ENCODE measurements around a stretch of chr1.

GRCh38 chr1:183029314-183030513 is 6.5 kb downstream of the LAMC1 start:
- PRO-cap, result no peak

DNA sequence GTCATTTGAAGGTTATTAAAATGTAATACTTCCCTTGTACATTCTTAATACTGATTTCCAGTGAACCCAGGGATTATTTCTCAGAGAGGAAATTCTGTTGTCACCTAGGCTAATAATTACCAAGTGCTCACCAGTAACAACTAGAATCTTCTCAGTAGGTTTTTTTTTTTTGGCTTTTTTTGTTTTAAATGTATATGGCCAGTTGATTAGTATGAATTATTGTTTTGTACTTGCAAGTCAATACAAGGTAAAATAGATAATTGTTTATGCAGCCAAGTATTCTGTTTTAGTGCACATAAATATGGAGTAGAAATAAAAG is 21.7 kb downstream of the LAMC1 start:
- PRO-cap, result no peak

DNA sequence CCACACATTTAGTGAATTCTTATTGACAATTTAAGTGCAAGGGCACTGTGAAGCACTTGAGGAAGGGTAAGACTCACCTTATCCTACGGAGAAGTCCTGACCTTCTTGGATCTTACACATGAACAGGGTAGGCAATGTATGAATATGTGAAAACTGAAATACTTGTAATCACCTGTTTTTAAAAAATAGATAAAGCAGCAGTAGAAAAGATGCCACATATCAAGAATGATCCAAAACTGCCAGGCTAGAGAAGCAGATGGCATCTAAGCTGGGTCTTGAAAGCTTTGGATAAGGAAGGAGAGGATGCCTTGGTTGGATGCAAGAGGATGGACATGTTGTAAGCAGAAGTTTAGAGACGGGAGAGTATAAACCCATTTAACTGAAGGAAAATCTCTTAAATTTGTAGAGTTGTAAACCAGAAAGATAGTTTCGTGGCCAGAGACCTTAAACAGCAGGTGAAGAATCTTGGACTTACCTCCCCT is 77.4 kb upstream of the LAMC2 start:
- PRO-cap, result no peak

DNA sequence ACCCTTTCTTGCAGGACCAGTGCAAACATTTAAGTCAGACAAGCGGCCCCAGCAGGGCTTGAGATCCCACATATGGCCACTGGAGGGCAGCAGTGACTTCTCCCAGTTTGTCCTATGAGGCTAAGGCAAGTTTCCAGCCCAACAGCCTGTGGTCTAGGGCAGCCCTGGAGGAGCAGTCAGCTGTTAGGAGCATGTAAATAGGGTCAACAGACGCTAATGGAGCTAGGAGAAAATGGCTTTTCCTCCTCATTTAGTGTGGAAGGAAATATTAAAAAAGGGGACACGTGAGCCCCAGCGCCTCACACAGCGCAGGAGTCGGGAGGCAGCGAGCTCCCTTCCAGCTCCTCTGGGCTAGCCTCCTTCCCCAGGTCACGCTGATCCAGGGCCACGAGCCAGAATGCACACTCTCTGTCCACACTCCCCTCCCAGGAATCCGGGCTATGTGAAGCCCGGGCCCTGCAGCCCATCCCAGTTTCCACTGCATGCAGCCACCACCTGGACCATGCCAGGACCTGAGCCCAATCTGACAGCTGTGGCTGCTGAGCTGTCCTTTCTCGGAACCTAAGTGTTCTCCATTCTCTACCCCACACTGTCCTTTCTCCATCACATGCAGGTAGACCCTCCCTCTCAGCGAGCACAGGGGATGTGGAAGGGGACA is 95.6 kb downstream of the LAMC2 start:
- PRO-cap, result unidirectional peak, minus-strand start at position 373 of the sequence

DNA sequence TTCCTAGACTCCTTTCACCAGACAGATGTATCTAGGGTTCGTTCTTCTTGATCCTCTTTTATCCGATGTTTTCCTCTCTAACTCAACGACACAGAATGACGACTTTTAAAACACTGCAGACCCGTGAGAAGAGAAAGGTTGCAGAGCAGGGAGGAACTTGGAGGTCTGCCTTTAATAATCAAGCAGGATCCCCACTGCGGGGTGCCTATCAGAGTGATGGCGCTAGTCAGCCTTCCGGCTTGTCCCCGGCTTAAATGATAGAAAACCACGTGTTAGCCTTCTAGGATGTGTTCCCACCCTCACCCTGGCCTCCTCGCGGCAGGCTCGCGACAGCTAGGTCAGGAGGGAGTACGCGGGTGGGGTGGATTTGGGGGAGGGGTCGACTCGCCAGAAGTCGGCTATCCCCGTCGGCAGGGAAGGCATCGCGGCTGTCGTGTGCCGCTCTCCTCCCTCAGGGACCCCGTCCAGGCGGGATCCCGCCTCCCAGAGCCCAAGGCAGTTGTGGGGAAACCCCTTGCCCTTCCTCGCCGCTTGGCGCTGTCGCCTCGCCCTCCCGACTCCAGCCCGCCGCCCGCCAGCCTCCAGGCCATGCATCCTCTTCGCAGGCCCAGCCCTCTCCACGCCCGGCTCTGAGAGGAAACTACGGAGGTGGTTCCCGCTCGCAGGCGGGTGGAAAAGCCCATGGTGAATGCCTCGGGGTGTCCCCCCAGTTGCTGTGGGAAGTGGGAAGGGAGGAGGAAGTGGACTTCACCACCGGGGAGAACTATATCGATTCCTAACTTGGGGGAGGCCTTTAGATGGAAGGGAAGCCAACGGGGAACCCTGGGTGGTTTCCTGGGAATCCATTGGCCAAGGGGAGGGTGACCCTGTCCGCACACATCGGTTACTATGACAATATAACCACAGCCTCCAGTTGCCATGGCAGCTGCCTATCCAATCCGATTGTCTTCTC is 1.1 kb upstream of the SMG7 start:
- PRO-cap, result bidirectional peak, plus-strand start at position 390 of the sequence, minus-strand start at position 256 of the sequence; bidirectional peak, plus-strand start at position 556 of the sequence, minus-strand start at position 437 of the sequence

GRCh38 chr1:183471855-183472169 is 487 bp upstream of the SMG7 start:
- PRO-cap, result bidirectional peak, plus-strand start at chr1:183472107, minus-strand start at chr1:183471997

- PRO-cap, result no peak
Measured at GRCh38 chr1:183511364-183511987, 39.2 kb downstream of the SMG7 start.

DNA sequence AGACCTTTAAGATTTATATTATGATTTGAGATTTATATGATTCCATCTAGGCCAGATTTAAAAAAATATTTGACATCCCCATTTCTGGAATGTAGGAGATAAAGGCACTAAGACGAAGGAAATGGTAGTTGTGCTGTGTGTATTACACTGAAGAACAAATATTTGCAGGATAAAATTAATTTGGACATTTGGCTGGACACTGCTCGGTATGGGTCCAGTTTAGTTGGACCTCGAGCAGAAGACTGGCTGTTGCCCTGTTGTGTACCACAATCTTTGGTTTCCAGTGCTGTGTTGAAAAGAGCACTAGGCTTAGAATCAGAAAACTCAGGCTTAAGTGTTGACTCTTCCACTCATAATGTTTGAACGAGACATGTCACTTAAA is 1.1 kb upstream of the ARPC5 start:
- PRO-cap, result no peak

- PRO-cap, result no peak
Measured at GRCh38 chr1:183870426-183870715, 65.5 kb downstream of the RGL1 start.

DNA sequence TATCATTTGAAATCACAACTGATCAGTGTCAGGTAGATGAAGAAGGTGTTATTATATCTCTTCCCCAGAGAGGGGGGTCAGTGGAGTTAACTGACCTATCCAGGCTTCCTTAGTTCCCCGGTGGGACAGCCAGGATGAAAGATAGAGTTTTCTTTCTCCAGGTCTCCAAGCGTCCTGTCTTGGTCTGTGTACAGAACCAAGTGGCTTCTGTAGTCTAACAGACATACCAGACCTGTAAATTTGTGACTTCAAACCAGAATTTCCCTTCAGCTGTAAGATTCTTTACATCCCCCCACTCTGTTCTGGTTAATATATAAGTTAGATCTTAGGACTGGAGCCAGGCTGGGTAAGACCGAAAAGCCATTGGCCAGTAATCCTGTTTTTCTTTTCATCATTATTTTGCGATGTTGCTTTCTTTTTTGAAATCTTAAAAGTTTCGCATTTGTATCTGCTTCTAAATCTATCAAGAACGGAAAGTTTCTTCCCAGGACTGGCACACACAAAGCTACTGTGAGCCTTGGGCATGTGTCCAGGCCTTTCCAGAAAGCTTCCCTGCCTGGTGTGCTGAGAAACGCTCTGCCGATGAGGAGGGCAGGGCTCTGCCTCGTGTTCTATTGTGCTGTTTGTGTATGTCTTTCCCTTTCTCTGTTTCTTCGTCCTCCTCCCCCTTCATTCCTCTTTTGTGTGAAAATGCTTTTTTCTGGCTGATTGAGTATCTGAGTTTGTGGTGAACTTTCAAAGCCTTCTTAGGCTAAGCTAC is 72.3 kb downstream of the RGL1 start:
- PRO-cap, result no peak

DNA sequence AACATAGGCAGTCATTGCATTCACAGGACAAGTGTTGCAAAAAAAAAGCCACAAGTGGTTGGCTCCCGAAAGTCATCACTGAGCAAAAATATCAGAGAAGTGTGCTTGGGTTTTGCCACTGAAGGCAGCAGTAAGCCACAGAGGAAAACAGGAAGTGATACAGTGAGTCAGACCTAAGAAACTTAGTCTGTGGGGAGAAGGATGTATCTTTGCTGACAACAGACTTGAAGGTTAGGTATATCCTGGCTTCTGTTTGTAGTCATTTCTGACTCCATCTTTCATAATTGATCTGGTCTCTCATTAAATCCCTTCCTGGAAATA is 80.9 kb downstream of the COLGALT2 start:
- PRO-cap, result no peak

- PRO-cap, result no peak
Measured at GRCh38 chr1:184481998-184482635, 95.3 kb downstream of the C1orf21 start.

DNA sequence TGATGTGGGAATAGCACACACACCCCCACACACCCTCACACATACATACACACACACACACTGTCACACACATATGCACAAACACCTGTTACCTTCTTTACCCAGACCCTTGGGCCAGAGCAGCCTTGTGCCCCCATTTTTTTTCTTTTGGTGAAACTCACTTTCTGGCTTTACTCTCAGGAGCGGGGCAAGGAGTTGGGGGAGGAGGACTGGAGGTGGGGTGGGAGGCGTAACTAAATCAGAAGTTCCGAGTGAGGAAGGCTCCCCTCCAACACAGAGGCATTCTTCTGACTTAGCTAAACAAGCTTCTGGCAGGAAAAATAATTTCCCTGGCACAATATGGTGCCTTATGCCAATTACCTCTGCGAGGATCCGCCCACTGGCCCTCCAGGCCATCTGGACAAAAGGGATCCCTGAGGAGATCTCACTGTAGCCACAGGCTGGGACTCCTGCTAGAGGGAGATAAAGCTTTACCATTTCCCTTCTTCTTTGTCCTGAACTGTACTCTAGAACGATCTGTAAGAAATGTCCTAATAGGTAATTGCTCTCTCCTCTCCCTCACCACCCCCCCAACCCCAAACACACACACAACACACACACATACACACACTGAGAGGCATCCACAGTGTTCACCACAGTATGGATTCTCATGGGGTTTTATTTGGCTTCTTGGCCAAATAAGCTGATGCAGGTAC is 168.8 kb downstream of the C1orf21 start:
- PRO-cap, result no peak

DNA sequence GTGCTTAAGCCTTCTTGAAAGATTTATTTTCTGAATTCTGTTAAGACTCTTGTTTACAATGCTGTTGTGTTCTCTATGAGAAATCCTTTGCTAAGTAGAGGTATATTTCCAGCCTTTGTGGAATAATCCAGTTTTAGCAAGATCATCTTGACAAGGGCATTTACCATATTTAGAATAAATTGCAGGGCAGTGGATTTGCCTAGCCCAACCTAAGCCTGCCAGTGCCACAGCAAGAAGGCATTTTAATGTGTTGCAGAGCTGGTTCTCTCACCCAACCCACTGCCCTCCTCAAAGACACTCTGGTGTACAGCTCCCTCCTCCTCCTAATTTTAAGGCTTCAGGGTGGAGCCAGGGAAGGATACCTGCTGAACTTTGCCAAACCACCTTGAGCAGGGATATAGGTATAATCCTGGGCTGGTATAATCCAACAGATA is 174.1 kb downstream of the C1orf21 start:
- PRO-cap, result no peak

- PRO-cap, result no peak
Measured at GRCh38 chr1:184620935-184621418, 133.7 kb downstream of the EDEM3 start.

- PRO-cap, result no peak
Measured at GRCh38 chr1:184870366-184870920, 103.9 kb downstream of the NIBAN1 start.

- PRO-cap, result no peak
Measured at GRCh38 chr1:184892143-184892563, 82.2 kb downstream of the NIBAN1 start.

DNA sequence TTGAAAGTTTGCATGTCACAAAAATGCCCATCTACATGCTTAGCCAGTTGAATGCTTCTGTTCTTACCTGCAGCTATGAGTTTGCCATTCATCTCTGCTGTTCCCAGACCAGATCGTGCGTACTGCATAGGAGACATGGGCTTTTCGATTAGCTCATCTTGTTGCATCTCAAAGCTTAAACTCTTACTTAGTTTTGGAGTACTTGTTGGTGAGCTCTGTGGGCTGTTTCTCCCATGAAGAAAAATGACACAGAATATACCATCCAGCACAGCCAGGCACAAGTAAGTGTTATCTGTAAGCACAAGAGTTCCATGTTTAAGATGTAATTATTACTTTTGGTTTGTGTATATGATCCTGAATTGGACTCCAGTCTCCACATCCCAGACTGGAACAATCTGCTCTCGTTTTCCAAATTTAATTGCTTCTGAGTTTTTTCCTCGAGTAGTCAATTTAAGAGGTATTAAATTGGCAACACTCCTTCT is 16.1 kb downstream of the IVNS1ABP start:
- PRO-cap, result no peak

GRCh38 chr1:185303773-185304770 is 13.0 kb downstream of the IVNS1ABP start:
- PRO-cap, result no peak

GRCh38 chr1:185337330-185337529 is 20.2 kb upstream of the IVNS1ABP start:
- PRO-cap, result no peak

All from type B pancreatic cell (in vitro differentiated cells).